PC-3 (cell line): ENCODE measurements around a stretch of chr17.

GRCh38 chr17:39193419-39193865 is 4.0 kb downstream of the CACNB1 start:
- RAMPAGE, long total RNA, result no peak

- RAMPAGE, long total RNA, result no peak
Observed at GRCh38 chr17:39196186-39196764, 1.2 kb downstream of the CACNB1 start.

DNA sequence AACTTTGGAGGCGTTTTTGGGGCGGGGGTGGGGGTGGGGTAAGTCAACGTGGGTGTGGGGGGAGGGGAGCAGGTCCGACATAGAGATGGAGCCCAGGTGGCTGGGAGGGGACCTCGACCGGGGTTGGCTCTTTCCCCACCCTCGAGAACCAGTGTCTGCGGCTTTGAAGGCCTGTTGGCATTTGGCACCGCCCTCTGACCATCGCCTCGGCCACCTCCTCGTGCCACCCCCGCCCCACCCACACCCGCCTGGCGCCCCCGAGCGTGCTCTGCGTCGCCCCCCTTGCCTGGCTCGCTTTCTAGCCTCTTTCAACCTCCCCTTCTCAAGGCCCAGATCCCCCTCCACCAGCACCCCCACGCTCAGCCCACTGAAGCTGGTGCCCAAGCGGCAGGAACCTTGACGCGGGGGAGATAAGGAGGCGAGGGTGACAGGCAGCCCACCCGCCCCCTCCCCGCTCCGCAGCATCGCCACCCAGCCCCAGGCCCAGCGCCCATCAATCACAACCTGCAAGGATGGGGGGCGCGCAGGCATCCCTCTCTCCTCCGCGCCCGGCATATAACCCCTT is 622 bp downstream of the CACNB1 start:
- RAMPAGE, long total RNA, result no peak

- RAMPAGE, long total RNA, result no peak
Observed at GRCh38 chr17:39199623-39200124, 409 bp upstream of the RPL19 start.

DNA sequence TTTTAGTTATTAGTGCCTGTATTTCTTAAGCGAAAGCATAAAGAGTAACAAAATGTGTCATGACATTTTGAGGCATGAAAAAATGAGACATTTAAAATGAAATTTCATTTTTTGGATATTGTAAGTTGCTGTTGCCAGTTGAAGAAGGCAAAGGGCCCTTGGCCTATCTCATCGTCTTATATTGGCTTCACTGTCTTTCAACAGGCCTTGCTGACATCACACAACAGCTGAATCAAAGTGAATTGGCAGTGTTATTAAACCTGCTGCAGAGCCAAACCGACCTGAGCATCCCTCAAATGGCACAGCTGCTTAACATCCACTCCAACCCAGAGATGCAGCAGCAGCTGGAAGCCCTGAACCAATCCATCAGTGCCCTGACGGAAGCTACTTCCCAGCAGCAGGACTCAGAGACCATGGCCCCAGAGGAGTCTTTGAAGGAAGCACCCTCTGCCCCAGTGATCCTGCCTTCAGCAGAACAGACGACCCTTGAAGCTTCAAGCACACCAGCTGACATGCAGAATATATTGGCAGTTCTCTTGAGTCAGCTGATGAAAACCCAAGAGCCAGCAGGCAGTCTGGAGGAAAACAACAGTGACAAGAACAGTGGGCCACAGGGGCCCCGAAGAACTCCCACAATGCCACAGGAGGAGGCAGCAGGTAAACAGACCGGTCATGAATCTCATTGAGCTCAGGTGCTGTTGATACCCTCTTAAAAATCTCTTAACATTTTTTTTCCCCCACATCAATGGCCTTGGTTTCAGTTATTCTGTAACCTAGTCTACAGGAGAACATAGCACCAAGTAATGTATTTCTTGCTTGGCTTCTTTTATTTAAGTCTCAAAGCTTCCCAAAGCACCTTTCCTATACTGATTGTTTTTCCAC is 64.6 kb downstream of the CDK12 start:
- RAMPAGE, long total RNA, result no peak

- RAMPAGE, long total RNA, result no peak
Observed at GRCh38 chr17:39553392-39554085, 54.2 kb downstream of the NEUROD2 start.

- RAMPAGE, long total RNA, result no peak
Observed at GRCh38 chr17:39621814-39622351, 4.9 kb upstream of the PPP1R1B start.

- RAMPAGE, long total RNA, result no peak
Observed at GRCh38 chr17:39638142-39638812, 1.3 kb downstream of the STARD3 start.

GRCh38 chr17:39679954-39680264 is 7.9 kb downstream of the PGAP3 start:
- RAMPAGE, long total RNA, result no peak

- RAMPAGE, long total RNA, result no peak
Observed at GRCh38 chr17:39695999-39696548, 3.8 kb upstream of the ERBB2 start.

DNA sequence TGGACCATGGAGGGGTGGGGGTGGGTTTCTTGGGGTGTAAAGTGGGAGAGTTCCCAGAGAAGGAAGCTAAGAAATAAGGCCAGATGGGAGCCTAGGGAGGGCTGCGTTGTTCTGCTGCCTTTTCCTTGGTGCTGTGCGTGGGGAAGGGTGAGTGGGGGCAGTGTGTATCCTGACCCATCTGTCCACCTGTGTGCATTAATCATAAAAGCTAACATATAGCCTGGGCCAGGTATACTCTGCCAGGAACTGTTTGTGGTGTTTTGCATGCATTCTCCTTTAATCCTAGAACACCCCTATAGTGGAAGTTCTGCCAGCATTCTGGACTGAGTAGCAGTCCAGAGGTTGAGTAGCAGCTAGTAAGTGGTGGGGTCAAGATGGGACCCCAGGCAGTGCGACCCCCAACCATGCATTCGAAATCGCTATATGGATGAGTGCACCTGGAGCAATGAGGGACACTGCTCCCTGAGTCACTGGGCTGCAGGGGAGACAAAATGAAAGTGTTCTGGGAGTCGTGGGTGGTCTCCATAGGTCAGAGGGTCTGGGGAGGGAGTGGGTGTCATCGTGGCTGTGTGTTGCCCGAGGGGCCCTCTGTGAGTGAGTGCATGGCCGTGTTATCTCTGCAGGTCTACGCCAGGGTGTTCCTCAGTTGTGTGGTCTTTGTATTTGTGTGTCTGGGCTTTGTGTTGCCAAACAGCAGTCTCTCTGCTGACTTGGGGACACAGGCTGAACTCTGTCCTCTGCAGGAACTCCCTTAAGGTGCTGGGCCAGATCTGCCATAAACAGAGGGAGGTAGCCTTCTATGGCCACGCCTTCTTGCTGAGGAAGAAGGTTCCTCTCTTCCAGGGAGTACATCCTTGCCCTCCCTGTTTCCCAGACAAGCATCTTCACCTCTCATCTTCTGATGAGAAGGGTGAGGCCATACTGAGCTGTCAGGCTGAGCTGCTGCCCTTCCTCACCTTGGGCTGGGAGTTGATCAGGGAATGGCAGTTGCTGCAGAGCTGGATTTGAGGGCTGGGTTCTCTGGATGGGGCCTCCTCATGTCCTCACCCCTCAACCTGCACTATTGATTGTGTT is 1.5 kb downstream of the ERBB2 start:
- RAMPAGE, long total RNA, result no peak

DNA sequence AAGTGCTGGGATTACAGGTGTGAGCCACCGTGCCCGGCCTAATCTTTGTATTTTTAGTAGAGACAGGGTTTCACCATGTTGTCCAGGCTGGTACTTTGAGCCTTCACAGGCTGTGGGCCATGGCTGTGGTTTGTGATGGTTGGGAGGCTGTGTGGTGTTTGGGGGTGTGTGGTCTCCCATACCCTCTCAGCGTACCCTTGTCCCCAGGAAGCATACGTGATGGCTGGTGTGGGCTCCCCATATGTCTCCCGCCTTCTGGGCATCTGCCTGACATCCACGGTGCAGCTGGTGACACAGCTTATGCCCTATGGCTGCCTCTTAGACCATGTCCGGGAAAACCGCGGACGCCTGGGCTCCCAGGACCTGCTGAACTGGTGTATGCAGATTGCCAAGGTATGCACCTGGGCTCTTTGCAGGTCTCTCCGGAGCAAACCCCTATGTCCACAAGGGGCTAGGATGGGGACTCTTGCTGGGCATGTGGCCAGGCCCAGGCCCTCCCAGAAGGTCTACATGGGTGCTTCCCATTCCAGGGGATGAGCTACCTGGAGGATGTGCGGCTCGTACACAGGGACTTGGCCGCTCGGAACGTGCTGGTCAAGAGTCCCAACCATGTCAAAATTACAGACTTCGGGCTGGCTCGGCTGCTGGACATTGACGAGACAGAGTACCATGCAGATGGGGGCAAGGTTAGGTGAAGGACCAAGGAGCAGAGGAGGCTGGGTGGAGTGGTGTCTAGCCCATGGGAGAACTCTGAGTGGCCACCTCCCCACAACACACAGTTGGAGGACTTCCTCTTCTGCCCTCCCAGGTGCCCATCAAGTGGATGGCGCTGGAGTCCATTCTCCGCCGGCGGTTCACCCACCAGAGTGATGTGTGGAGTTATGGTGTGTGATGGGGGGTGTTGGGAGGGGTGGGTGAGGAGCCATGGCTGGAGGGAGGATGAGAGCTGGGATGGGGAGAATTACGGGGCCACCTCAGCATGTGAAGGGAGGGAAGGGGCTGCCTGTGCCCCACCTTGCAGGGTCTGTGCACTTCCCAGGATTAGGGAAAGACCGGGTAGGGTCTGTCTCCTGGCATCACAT is 5.5 kb downstream of the MIEN1 start:
- RAMPAGE, long total RNA, result no peak

DNA sequence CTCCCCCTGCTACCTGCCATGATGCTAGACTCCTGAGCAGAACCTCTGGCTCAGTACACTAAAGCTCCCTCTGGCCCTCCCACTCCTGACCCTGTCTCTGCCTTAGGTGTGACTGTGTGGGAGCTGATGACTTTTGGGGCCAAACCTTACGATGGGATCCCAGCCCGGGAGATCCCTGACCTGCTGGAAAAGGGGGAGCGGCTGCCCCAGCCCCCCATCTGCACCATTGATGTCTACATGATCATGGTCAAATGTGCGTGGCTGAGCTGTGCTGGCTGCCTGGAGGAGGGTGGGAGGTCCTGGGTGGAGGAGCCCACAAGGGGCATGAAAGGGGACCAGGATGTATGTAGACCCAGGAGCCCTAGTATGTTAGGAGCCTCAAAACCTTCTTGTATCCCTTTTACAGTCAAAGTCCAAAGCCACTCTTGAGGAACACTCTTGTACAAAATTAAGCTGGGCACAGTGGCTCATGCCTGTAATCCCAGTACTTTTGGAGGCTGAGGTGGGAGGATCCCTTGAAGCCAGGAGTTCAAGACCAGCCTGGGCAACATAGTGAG is 4.7 kb downstream of the MIEN1 start:
- RAMPAGE, long total RNA, result no peak

- RAMPAGE, long total RNA, result no peak
Observed at GRCh38 chr17:39728894-39729764, 1.2 kb downstream of the MIEN1 start.

GRCh38 chr17:39739880-39740959 is 2.5 kb downstream of the GRB7 start:
- RAMPAGE, long total RNA, result no peak

- RAMPAGE, long total RNA, result no peak
Observed at GRCh38 chr17:39753799-39754779, 16.4 kb downstream of the GRB7 start.

DNA sequence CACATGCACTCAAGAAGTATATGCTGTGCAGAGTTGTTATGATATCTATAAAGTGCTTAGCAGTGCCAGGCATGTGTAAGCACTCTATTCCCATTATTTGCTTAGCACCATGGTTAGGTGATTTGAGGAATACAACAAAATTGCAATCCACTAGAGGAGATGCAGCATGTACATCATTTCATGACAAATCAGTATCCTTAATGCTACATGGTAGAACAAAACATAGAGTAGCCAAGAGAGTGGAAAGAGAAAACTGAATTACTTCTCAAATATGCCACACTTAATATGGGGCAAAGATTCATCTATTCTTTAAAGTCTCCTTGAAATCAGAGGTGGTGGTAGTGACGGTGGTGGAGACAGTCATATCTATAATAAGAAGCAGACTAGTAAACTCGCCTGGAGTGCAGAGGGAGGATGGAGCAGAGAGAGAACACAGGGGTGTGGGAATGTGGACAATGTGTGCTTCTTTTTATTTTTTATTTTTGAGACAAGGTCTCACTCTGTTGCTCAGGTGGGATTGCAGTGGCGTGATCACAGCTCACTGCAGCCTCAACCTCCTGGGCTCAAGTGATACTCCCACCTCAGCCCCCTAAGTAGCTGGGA is 33.6 kb downstream of the GRB7 start:
- RAMPAGE, long total RNA, result no peak

GRCh38 chr17:39919236-39919790 is 878 bp upstream of the GSDMB start:
- RAMPAGE, long total RNA, result no peak

DNA sequence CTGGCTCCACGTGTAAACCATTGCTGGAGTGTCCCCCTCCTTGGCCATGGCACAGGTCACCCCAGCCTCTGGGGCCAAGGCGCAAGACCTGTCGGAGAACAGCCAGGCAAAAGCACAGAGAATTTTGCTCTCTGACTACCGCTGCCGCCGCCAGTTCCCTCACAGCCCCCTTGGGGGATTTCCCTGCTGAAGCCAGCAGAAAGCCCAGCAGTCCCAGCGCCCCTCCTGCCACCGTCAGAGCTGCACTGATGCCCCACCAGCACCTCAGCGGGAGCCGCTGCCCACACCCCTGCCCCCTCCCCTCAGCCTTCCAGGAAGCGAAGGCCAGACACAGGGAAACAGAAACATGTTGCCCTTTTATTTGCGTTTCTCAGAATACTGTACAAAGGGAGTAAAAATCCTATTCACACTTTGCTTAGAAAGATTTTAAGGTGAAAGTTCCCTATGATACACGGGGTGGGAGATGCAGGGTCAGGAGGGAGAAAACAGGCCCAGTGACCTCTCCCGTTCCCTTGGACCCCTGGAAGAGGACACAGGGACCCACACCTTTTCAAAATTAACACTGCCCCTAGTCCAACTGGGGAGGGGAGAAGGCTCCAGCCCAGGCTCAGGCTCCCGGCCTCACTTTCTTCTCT is 2.4 kb upstream of the GSDMB start:
- RAMPAGE, long total RNA, result no peak

GRCh38 chr17:39926408-39927465 is 664 bp downstream of the ORMDL3 start:
- RAMPAGE, long total RNA, result no peak